Mammary microvascular endothelial cell (primary cell): ENCODE results near the genes CLASRP and FOSB.

GRCh38 chr19:44207098-44208023, 5.0 kb upstream of the ZNF227 start:
- RAMPAGE, long total RNA, result no peak

GRCh38 chr19:44562679-44563106, 33.2 kb upstream of the CEACAM20 start:
- RAMPAGE, long total RNA, result no peak

GRCh38 chr19:44596723-44597260, 16.6 kb upstream of the IGSF23 start:
- RAMPAGE, long total RNA, result no peak

GRCh38 chr19:44623001-44623436, 9.7 kb downstream of the IGSF23 start:
- RAMPAGE, long total RNA, result no peak

GRCh38 chr19:44653899-44654526, 10.3 kb downstream of the PVR start:
- RAMPAGE, long total RNA, result no peak

DNA sequence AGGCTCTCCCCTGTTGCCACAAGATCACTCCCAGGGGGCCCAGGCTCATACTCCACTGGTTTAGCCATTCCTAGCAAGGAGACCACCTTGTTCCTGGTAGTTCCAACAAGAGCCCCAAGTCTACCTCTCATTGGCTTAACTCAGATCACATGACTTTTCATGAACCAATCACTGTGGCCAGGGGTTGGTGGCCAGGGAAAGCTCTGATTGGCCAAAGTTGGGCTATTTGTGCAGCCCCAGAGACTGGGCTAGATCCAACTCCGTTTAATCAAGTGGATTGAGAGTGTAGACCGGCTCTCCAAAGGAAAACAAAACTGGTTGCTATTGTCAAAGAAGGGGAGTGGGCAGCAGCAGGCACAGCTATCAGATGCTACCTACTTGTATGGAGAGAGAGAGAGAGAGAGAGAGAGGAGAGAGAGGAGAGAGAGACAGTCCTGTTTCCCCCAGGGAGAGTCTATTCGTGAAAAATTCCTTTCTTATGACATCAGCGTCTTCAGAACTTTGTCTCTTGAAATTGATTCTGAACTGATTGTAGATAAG, 5.8 kb downstream of the CEACAM19 start:
- RAMPAGE, long total RNA, result no peak

GRCh38 chr19:44723666-44723876, 24.6 kb downstream of the CEACAM16 start:
- RAMPAGE, long total RNA, result no peak

- RAMPAGE, long total RNA, result no peak
These were observed 7.6 kb downstream of the BCL3 start for GRCh38 chr19:44756166-44756442.

DNA sequence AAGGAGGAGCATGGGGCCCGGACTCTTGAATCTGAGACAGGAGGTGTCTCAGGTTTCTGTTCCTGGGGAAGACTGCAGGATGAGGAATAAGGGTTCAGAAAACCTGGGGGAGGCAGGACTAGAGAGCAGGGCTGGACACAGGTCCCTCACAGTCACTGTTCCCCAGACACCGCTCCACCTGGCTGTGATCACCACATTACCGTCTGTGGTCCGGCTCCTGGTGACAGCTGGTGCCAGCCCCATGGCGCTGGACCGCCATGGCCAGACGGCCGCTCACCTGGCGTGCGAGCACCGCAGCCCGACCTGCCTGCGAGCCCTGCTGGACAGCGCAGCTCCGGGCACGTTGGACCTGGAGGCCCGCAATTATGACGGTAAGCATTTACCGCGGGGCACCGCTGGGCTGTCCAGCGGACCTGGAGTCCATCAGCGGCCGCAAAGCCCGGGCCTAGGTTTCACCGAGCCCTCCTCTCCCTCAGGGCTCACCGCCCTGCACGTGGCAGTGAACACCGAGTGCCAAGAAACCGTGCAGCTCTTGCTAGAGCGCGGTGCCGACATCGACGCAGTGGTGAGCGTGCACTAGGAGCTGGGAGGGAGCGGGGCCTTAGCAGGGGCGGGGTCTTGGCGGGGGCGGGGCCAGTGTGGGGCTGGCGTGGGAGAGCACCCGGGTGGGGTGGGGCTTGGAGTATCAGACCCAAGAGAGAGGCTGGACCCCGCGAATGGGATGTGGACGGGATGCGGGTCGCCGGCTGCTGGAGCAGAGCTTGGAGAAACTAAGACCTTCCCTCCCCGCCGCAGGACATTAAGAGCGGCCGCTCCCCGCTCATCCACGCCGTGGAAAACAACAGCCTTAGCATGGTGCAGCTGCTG, 8.6 kb downstream of the BCL3 start:
- RAMPAGE, long total RNA, result no peak

- RAMPAGE, long total RNA, result no peak
These were observed 3.1 kb upstream of the BCAM start for GRCh38 chr19:44805932-44806131.

DNA sequence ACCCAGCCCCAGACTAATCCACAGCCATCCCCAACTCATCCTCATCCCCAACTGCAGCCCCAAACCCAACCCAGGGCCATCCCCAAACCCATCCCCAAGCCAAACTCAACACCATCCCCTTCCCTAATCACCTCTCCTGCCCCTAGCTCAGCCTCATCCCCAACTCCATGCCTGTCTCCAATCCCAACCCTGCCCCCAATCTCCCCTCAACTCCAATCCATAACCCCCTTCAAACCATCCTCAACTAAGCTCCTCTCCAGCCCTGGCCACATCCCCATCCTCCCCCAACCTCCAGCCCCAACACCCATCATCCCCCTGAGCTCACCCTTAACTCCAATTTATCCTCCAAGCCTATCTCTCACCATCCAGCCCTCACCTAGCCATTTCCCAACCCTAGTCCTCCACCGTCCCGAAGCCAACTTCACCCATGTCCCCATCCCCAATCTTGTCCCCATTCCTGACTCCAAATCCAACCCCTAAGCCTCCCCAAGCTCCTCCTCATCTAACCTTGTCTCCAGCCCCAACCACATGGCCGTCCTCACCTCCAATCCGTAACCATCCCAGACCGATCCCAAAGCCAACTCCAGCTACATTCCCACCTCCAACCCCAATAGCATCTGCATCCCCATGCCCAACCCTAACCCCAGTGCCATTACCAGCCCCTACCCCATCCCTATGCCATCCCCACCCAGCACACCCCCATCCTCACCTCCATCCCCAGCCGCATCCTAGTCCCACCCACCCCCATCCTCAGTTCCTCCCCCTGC, 11.2 kb downstream of the BCAM start:
- RAMPAGE, long total RNA, result no peak

DNA sequence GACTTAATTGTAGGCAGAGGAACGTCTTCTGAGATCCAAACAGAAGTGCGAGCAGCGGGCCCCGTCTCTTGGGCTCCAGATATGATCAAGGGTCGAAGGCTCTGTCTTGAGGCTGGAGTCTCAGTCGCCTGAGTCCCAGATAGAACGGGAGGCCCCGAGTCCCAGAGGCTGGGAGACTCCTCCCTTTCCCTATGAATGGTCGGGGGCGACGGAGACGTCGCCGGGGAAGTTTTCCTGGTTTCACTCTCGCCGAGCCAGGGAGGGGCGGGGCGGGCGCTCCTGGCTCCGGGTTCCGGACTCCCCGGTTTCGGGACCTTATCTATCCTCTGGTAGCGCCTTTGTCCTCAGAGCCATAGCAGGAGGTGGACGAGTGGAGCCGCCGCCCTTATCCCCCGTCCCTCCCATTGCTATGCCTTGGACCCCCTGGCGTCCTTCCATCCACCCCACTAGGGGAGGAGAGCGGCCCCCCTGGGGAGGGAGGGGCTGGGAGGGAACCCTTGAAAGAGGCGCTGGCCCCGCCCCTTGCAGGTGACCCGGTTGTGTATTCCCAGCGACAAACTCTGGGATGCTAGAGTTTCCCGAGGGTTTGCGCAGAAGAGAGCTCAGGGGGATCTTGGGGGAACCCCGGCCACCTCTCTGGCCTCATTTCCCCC, 1.5 kb downstream of the NECTIN2 start:
- RAMPAGE, long total RNA, result no peak

GRCh38 chr19:44956077-44956682, 1.0 kb downstream of the CLPTM1 start:
- RAMPAGE, long total RNA, result no peak

- RAMPAGE, long total RNA, result start-site peak on the plus strand at chr19:45039054-45039090, 561 and 221 reads in 2 replicates
These were observed at the start of gene CLASRP for GRCh38 chr19:45038783-45039964. TSS of gene CLASRP (plus strand) at chr19:45039045.

DNA sequence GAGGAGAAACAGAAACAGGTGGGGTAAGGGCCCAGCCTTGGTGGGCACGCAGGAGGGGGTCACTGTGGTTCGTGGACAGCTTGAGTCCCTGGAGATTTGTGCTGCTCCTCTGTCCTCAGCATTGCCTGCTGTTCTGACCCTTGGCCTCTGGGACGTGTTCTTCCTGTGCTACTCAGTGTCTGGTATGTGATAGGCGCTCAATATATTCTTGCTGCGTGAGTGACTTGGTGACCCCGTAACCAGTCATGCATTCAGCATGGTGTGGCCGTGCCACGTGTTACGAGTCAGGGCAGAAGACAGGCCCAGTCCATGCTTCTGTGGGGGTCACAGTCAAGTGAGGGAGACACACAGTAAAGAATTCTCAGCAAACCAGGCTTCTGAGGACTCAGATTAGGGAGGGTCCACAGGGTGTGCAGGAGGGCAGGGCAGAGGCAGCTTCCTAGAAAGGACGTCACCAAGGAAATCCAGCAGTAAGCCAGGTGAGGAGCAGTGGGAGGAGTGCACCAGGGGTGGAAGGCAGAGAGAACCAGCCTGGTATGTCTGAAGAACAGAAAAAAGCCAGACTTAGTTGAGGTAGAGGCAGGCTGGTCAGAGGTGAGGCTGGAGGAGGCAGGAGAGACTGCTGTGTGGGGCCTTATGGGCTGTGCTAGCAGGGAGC, 7.9 kb downstream of the PPP1R37 start:
- RAMPAGE, long total RNA, result no peak

- RAMPAGE, long total RNA, result no peak
These were observed 269 bp upstream of the POLR1G start for GRCh38 chr19:45406221-45406528.

DNA sequence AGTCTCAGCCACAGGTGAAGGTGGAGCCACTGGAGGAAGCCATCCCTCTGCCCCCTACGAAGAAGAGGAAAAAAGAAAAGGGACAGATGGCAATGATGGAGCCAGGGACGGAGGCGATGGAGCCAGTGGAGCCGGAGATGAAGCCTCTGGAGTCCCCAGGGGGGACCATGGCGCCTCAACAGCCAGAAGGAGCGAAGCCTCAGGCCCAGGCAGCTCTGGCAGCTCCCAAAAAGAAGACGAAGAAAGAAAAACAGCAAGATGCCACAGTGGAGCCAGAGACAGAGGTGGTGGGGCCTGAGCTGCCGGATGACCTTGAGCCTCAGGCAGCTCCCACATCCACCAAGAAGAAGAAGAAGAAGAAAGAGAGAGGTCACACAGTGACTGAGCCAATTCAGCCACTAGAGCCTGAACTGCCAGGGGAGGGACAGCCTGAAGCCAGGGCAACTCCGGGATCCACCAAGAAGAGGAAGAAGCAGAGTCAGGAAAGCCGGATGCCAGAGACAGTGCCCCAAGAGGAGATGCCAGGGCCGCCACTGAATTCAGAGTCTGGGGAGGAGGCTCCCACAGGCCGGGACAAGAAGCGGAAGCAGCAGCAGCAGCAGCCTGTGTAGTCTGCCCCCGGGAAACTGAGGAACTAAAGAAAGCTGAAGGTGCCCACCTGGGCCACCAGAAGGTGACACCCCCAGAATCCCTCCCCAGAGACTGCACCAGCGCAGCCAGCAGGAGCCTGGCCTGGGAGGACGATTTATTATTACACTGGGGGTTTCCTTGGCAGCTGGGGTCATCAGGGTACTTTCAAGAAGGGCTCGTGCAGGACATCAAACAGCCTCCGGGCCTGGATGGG, 2.7 kb downstream of the POLR1G start:
- RAMPAGE, long total RNA, result no peak

DNA sequence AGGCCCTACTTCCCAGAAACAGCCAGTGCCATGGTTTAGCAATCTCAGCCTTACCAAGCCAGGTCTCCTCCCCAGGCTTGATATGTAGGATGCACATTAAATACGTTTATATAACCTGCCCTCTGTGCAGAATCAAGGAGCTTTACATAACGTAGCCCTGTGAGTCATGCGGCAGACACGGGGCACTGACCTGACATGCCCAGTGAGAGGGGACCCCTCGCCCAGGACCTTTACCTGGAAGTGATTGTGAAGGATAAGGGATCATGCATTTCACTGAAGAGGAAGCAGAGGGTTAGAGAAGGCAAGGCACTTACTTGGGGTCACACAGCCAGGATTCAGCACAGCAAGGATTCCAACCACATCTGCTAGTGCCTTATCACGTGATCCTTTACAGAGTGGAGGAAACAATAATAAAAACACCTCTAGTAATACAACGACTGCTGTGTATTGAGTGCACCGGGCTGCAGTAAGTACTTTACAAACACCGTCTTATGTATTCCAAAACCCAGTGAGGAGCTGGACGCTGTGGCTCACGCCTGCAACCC, 18.9 kb upstream of the FOSB start:
- RAMPAGE, long total RNA, result no peak

GRCh38 chr19:45451057-45452222, 16.4 kb upstream of the FOSB start:
- RAMPAGE, long total RNA, result no peak

DNA sequence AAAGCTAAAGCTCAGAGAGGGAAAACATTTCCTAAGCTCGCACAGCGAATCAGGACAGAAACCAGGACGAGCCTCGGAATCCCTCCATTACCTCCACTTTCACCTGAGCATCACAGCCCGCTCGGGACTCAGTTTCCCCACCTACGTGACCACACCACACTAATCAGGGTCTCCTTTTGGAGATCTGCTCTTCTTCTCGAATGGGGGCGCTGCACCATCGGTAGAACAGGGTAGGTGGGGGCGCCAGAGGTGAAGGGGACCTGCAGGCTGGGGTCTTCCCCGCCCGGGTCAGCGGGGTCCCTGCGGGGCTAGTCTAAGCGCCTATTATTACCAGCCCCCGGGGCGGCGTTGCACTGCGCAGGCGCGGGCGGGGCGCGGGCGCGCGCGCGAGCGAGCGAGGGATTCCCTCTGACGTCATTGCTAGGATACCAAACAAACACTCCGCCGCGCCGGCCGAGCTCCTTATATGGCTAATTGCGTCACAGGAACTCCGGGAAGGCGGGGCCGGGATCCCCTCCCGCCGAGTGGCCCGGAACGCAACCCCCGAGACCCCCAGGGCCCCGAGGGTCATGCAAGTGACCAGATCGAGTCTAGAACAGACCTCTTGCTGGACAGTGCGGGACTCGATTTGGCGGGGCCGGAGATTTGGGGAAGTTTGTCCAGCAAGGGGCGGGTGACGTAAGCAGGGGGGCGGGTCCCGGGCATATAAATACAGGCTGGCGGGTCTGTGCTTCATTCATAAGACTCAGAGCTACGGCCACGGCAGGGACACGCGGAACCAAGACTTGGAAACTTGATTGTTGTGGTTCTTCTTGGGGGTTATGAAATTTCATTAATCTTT, at the start of gene FOSB:
Gene FOSB, plus strand, starts transcription at position 735 of the 841 bp plus-strand sequence.
- RAMPAGE, long total RNA, result start-site peak on the plus strand centred at position 747 of the sequence, 31 bp wide, 39 and 16 reads in 2 replicates